Psoas muscle (tissue), 2 donors: ENCODE measurements around the genes APELA and TRIM61.

DNA sequence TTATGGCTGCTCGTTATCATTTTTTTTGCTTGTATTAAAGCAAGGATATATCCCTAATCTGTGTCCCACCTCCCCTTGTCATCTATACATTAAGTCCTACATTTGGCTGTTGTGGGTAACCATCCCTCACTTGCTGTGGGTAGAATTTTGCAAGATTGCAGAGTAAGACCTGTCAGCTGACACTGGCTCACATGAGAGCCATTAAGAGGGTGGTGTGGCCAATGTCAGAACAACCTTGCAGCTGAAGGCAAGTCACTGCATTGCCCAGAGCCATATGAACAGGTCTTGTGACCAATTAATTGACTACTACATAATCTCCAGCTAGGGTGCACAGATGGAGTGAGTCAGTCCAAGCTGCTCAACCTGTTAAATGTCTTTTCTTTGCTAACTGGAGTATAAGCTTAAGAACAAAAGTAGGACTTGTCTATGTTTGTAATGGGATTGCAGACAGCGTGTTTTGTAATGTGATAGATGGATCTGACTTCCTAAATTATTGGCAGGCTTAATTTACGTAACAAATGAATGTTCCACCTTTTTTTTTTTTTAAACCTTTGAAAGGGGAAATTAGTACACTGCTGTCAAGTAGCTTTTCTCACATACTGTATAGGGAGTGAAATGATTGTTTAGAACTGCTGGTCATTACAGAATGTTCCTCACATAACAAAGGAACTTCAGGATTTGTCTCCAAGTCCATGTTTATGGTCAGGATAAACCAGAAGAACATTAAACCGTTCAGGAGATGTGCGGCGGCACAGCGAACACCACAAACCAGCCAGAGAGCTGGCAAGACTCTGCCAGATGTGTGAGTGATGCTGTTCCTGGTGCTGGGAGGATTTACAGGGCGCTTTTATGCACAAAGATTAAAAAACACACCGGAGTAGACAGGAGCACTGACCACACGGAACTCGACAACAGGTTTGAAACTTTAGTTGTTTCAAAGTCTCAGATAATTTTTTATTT lies 37.0 kb downstream of the FNIP2 start:
- PRO-cap, 2 experiments: no peak in any of the 2 experiments

GRCh38 chr4:158807614-158808182 lies 38.9 kb downstream of the FNIP2 start:
- PRO-cap, 2 experiments: no peak in any of the 2 experiments

DNA sequence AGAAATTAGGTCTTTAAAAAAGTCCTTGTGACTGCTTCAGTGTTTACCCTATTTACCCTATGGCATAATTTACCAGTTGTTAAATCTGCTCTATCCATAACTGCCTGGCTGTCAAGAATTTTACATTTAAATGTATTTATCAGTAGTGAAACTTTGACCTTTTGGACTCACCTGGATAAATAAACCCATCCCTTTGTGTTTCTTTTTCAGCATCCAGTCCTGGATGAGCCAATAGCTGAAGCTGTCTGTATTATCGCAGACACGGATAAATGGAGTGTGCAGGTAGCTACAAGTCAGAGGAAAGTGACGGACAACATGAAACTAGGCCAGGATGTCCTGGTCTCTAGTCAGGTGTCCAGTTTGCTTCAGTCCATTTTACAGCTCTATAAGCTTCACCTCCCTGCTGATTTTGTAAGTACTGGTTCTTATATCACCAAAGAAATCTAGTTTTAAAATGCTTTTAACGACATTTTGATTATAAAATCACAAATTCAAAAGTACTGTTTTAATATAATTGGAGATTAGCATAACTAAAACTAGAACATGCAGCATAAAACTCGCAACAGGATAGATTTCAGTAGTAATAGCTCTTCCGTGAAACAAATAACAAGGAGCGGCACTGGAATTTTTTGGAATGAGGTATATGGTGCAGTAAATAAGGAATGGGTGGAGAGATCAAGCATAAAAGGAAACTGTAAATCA lies 122.6 kb downstream of the FNIP2 start:
- PRO-cap, 2 experiments: no peak in any of the 2 experiments

DNA sequence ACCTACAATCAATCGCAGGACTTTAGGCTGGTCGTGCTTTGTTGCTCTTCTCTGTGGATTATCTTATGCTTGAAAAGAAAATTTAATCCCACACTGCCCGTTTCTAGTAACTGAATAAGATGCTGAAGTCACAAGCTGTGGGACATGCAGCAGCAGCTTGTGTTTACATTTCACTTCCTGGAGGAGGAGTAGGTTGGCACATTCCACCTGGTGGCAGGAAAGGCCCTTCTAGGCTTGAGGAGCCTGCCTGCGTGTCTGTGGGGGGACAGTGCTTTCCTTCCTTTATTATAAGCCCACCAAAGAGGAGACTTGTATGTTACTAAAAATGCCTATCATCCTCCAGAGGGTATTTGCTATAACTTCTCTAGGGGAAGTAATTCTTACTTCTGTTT lies 127.2 kb downstream of the FNIP2 start:
- PRO-cap, 2 experiments: no peak in any of the 2 experiments

GRCh38 chr4:159267281-159268109 lies 164.6 kb downstream of the RAPGEF2 start:
- PRO-cap, 2 experiments: no peak in any of the 2 experiments

DNA sequence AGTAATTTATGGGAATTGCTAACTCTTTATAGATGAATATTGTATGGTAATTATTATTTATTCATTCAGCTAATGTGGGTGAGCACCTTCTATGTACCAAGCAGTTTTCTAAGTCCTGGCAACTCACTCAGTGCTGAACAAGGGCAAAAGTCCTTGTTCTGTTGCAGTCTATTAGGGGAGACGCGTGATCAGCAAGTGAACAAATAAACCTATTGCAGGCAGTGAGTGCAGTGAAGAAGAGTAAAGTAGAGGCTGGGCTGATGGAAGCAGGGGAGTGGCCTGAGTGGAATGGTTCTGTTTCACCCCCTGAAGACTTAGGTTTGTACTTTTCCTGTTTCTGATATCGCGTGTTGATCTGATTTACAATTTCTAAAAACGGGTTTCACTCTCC lies 214.3 kb downstream of the RAPGEF2 start:
- PRO-cap, 2 experiments: no peak in any of the 2 experiments

DNA sequence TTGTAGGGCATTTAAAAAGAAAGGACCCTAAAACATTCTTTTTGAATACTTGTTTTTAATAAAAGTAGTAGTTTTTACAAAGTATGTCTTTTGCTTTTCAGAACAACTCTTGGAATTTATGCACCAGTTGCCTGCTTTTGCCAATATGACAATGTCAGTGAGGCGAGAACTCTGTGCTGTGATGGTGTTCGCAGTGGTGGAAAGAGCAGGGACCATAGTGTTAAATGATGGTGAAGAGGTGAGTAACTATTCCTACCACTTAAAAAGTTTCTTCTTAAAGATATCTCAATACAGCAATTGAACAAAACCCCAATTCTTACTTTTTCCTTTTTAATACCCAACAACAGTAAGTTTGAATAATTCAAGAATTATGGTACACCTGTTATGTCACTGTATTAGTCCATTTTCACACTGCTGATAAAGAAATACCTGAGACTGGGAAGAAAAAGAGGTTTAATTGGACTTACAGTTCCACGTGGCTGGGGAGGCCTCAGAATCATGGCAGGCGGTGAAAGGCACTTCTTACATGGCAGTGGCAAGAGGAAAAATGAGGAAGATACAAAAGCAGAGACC lies 219.5 kb downstream of the RAPGEF2 start:
- PRO-cap, 2 experiments: no peak in any of the 2 experiments

- PRO-cap, 2 experiments: no peak in any of the 2 experiments
These were observed 401.9 kb downstream of the RAPGEF2 start for GRCh38 chr4:159504604-159505284.

DNA sequence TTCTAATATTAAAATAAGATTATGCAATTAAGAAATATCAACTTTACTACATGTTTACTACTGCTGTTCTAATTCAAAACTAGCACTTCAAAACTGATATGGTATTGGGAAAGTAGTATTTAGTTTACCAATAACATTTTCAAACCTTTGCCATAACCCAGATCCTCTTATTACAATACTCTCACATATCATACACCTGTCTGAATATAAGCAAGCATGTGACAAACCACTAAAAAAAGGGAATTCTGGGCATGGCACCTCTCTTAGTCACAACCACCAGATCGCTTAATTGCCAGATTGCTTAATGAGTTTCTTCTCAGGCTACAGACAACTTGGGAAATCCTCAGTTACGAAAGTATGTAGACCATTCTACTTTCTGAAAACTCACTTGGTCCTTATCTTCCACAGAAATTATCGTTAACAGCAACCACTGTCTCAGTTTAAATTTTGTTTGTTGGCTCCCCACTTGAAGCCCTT lies 2.1 kb downstream of the NAF1 start:
- PRO-cap, 2 experiments: no peak in any of the 2 experiments

- PRO-cap, 2 experiments: no peak in any of the 2 experiments
These were observed 533 bp downstream of the NPY1R start for GRCh38 chr4:163331739-163332387.

DNA sequence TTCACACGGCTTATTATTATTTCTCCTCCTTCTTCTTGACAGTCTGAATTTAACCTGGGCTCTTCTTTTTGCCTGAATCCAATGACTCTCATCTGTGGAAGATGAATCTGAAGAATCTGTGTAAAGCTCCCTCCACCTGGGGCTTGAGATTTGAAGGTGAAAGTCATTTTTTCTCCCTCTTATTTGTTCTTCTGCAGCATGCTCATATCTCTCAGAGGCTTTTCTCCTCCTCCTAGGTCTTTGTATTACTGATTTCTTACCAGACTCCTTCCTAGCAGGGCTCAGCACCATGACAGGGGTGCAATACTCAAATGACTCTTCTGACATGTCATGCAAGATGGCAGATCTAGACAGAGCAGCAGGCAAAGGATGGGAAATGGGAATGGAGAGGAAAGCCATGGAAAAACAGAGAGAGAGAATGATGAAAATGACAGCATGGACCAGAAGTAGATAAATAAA lies 118.2 kb downstream of the TMA16 start:
- PRO-cap, 2 experiments: no peak in any of the 2 experiments

DNA sequence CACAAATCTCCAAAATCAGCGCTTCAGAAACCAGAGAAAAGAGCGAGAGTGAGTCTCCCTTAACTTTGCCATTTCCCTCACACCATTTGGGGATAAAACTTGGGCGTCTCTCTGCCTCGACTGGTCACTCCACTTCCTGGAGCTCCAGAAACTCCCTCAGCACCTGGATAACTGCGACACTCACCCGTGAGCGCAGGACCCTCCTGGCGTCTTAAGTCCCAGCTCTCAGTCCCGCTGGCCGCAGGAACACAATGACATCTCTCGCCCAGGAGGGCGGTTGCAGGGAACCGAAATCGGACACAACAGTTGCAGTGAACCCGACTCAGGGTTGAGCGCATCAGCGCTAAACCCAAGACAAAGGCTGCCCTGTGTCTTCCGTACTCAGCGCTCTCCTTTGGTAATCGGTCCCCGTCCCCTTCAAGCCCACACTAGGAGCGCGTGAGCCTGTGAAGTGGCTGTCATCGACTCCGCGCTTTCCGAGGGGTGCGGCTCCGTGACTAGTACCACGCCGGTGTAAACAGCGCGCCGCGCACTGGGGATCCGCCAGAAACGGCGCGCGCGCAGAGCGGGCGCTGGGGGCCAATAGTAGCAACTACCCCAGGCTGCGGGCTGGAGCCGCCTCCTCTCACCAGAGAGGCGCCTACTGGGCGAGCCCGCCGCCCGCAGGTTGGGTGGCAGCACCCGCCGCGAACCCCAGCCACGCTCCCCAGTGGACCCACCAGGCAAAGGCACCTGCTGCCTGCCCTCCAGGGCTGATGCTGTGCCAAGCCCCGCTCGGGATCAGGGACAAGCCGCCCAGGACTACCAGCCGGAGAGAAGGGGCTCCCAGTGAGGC lies 599 bp downstream of the MARCHF1 start:
- PRO-cap, 2 experiments: no peak in any of the 2 experiments

GRCh38 chr4:164876731-164877473 lies at the start of gene APELA:
Gene APELA, plus strand, starts transcription at chr4:164877178.
- PRO-cap, 2 experiments: no peak in any of the 2 experiments

- PRO-cap, 2 experiments: peak in 1 of 2 experiments; most common plus-strand start chr4:164977727 (in 1); most common minus-strand start chr4:164977631 (in 1)
These were observed at the start of gene TRIM61 for GRCh38 chr4:164977229-164978041. Gene TRIM61, minus strand, starts transcription at chr4:164977657.

- PRO-cap, 2 experiments: no peak in any of the 2 experiments
These were observed 432 bp upstream of the TMEM192 start for GRCh38 chr4:165113080-165113503.

- PRO-cap, 2 experiments: no peak in any of the 2 experiments
These were observed 21.9 kb upstream of the KLHL2 start for GRCh38 chr4:165185420-165185927.

GRCh38 chr4:165206910-165207199 lies 506 bp upstream of the KLHL2 start:
- PRO-cap, 2 experiments: no peak in any of the 2 experiments

GRCh38 chr4:165292946-165293569 lies 13.6 kb upstream of the GK3 start:
- PRO-cap, 2 experiments: no peak in any of the 2 experiments

DNA sequence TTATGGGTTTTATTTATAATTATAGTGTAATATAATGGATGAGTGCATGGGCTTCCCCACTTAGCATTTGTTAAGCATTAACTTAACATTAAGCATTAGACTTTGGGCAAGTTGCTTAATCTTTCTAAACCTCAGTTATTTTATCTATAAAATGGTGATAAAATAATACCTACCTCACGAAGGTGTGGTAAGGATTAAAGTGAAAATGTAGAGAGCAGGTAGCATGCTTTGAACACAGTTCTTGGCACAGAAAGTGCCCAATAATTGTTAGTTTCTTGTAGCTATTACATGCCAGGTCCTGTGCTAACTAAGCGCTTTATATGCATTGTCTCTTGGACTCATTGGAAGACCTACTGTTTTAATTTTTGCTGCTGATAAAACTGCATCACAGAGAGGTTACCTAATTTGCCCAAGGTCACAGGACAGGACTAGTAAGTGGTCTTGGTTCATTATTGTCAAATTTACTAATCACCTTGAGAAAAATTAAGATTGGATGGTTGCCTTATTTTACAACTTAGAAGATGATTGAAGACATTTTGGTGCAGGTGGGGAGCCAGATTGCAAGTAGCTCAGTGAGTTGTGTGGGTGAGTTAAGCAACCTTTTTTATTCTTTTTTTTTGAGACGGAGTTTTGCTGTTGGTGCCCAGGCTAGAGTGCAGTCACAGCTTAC lies 2.8 kb downstream of the MSMO1 start:
- PRO-cap, 2 experiments: no peak in any of the 2 experiments

DNA sequence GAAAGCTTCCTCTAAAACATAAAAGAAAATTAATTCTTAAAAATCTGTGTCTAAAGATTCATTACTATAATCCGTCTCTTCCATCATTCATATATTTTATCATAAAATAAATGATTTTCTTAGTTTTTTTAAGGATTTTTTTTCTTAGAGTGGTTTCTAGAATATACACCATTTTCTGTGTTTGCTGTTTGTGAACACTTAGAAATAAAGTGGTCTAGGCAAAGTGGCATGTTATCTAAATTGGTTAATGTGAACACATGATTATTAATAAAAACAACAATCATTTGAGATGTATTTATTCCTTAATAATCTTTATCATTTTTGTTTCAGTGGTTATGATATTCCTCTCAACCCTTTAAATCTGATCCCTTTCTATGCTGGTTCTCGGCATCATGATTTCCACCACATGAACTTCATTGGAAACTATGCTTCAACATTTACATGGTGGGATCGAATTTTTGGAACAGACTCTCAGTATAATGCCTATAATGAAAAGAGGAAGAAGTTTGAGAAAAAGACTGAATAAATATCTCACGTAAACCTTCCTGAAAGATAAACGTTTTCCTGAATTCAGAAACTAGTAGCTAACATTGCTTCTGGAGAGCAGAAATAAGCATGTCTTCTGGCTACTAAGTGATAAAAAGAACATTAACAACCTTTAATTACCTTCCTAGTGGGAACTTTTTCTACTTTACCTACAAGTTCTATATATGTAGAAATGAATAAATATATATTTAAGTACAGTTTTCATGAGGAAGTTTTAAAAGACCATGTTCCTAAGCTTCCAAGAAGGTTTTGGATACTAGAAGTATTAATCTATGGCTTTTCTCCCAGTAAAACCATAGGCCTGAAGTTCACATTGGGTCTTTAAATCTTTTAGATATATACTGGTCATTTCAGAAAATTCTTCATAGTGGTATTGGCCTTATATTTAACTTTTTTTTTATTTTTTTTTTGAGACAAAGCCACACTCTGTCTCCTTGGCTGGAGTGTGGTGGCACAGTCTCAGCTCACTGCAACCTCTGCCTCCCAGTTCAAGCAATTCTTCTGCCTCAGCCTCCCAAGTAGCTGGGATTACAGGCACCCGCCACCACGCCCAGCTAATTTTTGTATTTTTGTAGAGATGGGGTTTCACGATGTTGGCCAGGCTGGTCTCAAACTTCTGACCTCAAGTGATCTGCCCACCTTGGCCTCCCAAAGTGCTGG lies 14.4 kb downstream of the MSMO1 start:
- PRO-cap, 2 experiments: no peak in any of the 2 experiments